NALM6 (cell line): ENCODE measurements around the genes BCL6B, SLC16A13, NEURL4, TNK1 and CHRNB1.

GRCh38 chr17:6940314-6940828 lies 55.5 kb upstream of the ALOX12 start:
- PRO-cap = no peak

DNA sequence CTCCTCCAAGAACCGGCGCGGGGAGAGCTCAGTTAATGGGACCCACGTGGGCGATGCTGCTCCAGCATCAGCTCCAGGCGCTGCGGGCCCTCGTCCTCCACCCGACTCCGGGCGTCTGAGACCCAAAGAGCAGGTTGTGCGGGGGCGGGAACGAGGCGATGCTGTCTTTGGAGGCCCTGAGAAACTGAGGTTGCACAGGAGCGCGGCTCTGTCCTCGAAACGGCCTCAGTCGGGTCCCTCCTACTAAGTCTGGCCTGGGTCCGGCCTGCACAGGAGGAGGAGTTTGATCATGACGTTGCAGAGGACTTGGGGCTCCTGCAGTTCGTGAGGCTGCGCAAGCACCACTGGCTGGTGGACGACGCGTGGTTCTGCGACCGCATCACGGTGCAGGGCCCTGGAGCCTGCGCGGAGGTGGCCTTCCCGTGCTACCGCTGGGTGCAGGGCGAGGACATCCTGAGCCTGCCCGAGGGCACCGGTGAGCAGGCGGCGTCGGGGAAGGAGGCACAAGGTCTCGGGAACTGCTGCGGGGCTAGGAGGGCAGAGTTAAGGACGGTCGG lies 782 bp downstream of the ALOX12 start:
- PRO-cap = no peak

GRCh38 chr17:7017797-7018692 lies 3.5 kb downstream of the C17orf49 start:
- PRO-cap = no peak

DNA sequence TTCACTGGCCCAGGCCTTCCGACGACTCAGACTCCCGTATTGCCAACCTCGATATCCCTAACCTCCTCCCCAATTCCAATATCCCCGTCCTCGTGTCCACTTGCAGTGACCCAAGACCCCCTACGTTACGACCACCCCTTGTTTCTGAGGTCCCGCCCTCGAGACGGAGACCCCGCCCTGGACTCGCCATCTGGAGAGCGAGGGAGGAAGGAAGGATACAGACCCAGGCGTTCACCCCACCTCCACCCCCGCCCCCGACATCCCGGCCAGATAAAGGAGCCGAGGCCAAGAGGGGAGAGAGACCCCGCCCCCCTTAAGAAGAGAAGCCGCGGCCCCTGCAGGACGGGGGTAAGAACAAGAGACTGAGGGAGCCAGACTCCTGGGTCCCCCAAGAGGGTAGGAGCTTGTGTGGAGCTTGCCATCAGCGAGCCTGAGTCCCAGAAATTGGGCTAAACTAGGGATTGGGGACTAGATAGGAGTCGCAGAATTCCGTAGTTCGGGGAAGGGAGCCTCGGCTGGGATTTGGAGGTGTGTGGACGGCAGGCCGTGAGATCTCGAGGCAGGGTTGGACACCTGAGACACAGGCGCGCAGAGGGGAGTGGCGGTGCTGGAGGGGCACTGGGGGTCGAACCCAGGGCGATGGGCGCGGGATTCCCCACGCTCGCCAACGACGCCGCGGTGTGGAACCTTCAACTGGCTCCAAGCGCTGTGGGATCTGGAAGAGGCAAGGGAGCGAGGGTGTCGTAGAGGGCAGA lies at the start of gene BCL6B:
Gene BCL6B, plus strand, starts transcription at position 299 of the 755 bp plus-strand sequence.
- PRO-cap = bidirectional peak, plus-strand start at position 374 of the sequence, minus-strand start at position 261 of the sequence

- PRO-cap = bidirectional peak, plus-strand start at chr17:7036006, minus-strand start at chr17:7035828
These were observed at the start of gene SLC16A13 for GRCh38 chr17:7035682-7036742. SLC16A13 (plus strand) TSS chr17:7036015.

GRCh38 chr17:7041304-7041939 lies 2.5 kb downstream of the SLC16A11 start:
- PRO-cap = no peak

GRCh38 chr17:7052047-7052451 lies 8.2 kb upstream of the SLC16A11 start:
- PRO-cap = no peak

GRCh38 chr17:7121280-7121808 lies 6.7 kb upstream of the ASGR2 start:
- PRO-cap = no peak

GRCh38 chr17:7207174-7207936 lies 10.1 kb downstream of the DLG4 start:
- PRO-cap = no peak

DNA sequence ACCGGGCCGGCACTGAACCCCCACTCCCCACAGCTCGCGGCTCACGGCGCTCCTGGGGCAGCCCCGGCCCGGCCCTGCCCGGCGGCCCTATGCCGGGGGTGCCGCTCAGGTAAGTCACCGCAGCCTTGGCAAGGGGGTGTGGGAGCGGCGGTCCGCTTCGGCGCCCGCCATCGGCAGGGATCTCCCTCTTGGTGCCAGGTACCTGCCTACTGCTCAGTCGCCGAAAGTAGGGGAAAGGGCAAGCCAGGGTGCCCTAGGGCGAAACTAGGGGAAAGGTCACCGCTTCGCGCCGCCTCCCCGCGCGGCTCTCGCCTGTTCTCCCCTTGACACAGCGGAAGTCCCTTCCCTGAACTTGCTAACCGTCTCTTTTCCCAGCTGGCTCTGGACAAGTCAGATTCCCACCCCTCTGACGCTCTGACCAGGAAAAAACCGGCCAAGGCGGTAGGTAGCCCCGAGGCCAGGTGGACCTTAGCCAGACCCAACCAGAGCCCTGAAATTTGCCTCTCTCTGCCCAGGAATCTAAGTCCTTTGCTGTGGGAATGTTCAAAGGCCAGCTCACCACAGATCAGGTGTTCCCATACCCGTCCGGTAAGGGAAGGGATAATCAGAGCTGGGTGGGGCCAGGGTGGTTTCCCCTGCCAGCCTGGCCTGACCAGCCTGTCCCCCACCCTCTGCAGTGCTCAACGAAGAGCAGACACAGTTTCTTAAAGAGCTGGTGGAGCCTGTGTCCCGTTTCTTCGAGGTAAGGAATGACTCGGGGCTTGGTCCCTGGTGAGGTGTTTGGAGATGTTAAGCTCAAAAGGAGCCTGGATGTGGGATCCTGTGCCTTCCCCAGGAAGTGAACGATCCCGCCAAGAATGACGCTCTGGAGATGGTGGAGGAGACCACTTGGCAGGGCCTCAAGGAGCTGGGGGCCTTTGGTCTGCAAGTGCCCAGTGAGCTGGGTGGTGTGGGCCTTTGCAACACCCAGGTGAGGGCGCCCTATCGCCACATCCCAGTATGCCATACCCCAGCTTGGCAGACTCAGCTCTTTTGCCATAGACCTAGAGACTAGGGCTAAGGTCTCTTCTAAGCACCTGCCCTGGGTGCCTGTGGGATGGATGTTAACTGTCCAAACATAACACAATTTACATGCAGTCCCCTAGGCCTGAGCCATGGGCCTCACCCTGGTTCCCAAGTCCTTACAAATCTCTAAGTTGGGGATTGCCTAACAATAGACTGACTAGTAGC lies 766 bp downstream of the ACADVL start:
- PRO-cap = no peak

DNA sequence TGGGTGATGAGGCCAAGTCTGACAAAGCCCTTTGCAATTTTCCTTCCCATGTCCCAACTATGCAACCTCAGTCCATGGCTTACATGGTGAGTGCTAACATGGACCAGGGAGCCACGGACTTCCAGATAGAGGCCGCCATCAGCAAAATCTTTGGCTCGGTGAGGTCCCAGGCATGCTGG lies 3.7 kb downstream of the ACADVL start:
- PRO-cap = no peak

- PRO-cap = no peak
These were observed 4.3 kb downstream of the ACADVL start for GRCh38 chr17:7223752-7224735.

DNA sequence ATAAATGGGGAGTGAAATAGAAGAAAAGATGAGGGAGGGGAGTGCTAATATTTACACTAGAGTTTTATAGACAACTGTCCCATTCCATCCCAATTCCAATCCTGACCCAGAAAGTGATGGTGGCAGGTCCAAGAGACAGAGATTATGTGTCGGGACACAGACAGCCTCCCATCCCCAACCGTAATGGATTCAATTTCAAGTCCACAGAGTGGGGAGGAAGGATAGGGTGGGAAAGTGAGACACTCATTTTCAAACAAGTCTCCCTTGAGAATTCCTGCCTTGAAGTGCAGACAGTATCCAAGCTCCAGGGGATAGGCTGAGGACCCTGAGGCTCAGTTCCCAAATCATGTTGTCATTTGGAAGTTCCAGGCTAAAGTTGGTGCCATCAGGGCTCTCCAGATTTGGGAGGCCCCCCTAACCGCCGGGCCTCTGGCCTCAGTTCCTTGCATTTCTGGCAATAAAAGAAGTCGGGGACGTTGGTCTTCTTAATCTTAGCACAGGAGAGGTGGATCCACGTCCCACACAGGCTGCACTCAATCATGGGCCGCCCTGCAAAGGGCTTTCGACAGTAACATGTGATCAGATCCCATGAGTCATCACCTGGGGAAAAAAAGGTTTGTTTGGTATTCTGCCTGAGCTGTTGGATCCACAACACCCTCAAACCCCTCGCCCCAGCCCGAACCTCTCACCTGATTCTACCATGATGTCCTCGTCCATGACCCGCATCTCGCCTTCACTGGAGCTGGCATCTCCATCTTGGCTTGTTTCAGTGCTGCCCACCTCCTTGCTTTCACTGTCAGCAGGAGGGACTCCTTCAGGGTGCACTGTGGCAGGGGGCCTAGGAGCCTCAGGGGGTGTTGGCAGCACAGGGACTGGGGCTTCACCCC lies 1.2 kb upstream of the DVL2 start:
- PRO-cap = no peak

GRCh38 chr17:7237447-7237836 lies 1.8 kb downstream of the PHF23 start:
- PRO-cap = bidirectional peak, plus-strand start at chr17:7237940, minus-strand start at chr17:7237771

DNA sequence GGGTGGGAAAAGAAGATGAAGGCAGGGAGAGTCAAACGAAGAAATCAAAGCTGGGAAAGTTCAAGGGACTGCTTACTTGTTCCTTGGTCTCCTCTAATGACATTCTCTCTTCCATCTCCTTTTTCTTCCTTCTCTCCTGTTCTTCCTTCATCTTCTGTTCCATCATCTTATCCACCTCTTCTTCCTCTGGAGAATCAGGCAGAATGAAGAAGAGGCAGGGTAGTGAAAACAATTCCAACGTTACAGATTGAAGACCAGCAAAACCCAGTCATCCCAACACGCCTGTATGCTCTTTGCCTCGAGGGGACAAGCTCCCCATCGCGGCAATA lies 784 bp downstream of the GPS2 start:
- PRO-cap = no peak

- PRO-cap = bidirectional peak, plus-strand start at chr17:7329428, minus-strand start at chr17:7329322; bidirectional peak, plus-strand start at chr17:7329733, minus-strand start at chr17:7329836
These were observed at the start of gene NEURL4 for GRCh38 chr17:7329255-7330059. NEURL4 (minus strand) TSS chr17:7329335.

DNA sequence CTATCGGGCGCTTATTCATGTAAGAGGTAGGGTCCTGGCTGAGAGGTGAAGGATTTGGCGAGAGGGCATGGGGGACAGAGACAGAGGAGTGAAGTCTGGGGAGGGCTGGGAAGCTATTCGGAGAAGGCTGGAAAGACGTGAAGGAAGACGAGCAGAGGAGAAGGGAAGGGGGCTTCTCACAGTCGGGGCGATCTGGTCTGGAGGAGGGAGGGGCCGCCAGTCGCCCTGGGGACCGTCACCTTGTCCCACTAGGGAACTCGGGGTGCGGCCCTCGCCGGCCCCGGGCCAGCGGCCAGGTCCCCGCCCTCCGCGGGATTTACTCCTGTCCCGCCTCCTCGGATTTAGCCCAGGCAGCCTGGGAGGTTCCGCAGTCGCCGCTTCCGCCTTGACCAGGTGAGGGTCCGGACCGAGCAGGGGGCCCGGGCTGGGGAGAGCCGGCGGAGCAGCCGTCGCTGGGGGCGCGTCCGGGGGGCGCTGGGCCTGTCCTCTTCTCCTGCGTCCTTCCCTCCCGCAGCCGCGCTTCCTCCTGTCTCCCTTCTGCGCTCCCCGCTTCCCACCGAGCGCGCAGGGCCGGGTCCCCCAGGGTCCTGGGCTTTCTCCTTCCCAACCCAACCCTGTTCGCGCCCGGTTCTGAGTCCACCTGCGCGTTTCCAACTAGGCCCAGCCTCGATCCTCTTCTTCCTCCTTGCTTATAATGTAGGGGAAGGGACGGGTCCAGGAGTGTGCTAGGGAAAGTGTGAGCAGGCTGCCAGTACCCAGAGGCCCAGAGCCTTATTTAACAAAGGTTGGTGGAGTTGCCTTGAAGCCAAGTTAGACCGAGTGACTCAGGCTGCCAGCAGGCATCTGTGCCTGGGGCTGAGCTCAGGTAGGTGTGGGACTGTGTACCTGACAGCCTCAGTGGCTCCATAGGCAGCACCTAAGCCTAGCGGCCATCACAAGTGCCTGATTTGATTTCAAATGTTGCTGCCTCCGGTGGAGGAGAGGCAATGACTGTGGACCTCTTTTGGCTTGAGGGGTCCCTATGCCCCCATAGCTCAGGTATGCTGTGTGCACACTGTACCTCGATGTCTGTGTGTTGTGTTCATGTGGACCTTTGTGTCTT lies at the start of gene TNK1:
Gene TNK1, plus strand, starts transcription at position 368 of the 1,102 bp plus-strand sequence.
- PRO-cap = no peak

- PRO-cap = no peak
These were observed 149 bp upstream of the TMEM256 start for GRCh38 chr17:7404201-7404291.

- PRO-cap = no peak
These were observed 1.5 kb downstream of the FGF11 start for GRCh38 chr17:7440686-7441372.

DNA sequence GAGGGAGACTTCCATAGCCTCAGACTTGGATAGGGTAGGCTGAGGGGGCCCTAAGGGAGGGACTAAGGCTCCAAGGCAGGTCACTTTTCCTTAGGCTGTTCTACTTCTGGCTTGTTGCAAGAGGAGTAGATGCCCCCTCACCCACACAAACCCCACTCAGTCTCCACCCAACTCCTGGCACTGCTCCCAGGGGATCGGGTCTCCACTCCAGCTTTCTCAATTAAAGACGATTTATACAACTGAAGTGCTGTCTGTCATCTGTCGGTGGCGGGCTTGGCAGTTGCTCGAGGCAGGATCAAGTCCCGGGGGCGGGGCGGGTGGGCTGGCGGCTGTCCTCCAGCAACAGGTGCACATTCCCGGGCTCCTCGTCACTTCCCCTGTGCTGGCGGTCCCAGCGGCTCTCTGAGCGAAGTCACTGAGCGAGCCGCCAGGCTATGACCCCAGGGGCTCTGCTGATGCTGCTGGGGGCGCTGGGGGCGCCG lies at the start of gene CHRNB1:
Gene CHRNB1, plus strand, starts transcription at position 368 of the 482 bp plus-strand sequence.
- PRO-cap = bidirectional peak, plus-strand start at position 405 of the sequence, minus-strand start at position 297 of the sequence